ENCODE data around the genes PNRC1, SRSF12, MAP3K7 and MANEA.

DNA sequence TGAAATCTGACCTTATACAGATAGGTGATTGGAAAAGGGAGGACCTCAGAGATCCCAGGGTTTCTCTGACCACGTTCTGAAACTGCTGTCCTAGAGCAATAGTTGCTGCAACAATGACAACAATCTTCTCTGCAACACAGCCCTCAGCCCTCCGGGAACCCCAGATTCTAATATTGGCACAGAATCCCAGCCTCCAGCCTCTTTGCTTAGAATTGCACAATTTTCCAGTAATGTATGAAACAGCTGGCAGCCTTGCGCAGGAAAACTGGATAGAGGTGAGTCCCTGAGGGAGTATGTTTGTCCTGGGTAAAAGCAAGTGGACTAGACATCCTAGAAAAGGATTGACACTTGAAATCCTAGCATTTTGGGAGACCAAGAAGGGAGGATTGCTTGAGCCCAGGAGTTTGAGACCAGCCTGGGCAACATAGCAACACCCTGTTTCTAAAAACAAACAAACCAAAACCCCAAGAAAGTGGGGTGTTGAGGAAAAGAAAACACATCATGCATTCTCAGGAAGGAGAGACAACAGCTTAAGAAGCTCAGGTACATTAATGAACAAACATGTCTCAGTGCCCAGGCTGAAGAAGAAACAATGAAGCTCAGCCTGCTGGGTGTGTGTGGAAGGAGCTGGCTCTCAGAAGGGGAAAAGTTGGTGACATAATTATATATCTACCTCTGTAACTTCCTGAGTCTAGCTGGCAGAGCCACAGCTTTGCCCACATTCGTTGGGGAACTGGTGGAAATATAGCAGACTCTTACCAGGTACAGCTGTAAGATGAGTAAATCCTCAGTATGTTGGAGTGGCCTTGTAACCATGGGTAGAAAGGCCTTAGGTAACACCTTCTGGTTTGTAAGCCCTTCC, 30.2 kb upstream of the PNRC1 start:
- PRO-cap = no peak
- RAMPAGE, long total RNA, 5 experiments = no peak in any of the 5 experiments
- RRBS = no CpG with 5 or more reads among the region's 4 CpGs

DNA sequence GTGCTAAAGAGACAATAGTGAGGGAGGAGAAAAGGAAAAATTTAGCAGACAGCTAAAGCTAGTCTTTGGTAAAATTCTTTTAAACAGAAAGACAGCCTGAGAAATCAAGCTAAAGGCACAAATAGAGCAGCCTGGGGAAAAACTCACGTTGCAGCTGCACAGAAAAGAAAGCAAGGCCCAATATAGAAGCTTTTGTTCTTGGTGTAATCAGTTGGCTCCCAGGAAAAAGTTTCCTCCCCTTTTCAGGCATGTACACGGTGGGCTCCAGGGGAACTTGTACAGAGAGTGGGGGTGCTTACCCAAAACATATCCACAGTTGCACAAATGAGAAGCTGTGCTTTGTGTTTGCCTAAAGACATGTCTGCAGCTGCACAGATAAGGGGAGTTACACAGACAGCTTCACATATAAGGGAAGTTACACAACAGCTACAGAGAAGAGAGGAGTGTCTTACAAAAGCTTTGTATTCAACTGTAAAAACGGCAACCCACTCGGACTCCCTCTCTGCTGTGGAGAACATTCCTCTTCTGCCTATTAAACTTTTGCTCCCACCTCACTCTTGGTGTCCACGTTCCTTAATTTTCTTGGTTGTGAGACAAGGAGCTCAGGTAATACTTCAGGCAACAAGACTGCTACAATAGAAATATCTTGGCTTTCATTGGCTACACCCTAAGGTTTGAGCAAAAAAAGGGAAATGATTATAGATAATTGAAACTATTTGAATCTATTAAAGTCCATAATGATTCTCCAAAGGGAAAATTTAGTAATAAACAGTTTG, 7.5 kb upstream of the PNRC1 start:
- PRO-cap = no peak
- RAMPAGE, long total RNA, 5 experiments = no peak in any of the 5 experiments
- RRBS = no CpG with 5 or more reads among the region's 5 CpGs

GRCh38 chr6:89080181-89081276, at the start of gene PNRC1:
TSS of gene PNRC1 (plus strand) at chr6:89080751.
- PRO-cap = unidirectional peak, minus-strand start at chr6:89080352; bidirectional peak, plus-strand start at chr6:89080777, minus-strand start at chr6:89080578; unidirectional peak, plus-strand start at chr6:89081071; unidirectional peak, plus-strand start at chr6:89081187
- RAMPAGE, long total RNA, 5 experiments = start-site peak on the plus strand in 4 of 5 experiments, at chr6:89080741-89081149 at its widest, 27 to 210 reads per replicate
- RRBS = no CpG with 5 or more reads among the region's 81 CpGs

GRCh38 chr6:89083710-89083983, 3.1 kb downstream of the PNRC1 start:
- PRO-cap = no peak
- RAMPAGE, long total RNA, 5 experiments = start-site peak on the plus strand in 1 of 5 experiments, at chr6:89083814-89084053 at its widest, 92 reads per replicate
- RRBS = no CpG with 5 or more reads among the region's 2 CpGs

- PRO-cap = no peak
- RAMPAGE, long total RNA, 5 experiments = start-site peak on the minus strand in 2 of 5 experiments, at chr6:89117964-89118048 at its widest, 5 to 11 reads per replicate
- RRBS = 2% methylated on average over 66 of the region's 116 CpGs
These were observed at the start of gene SRSF12 for GRCh38 chr6:89117243-89118225. TSS of gene SRSF12 (minus strand) at chr6:89118071.

- PRO-cap = no peak
- RAMPAGE, long total RNA, 5 experiments = no peak in any of the 5 experiments
- RRBS = 17% methylated on average over 5 of the region's 21 CpGs
These were observed 291 bp upstream of the SRSF12 start for GRCh38 chr6:89118226-89118498.

GRCh38 chr6:89164026-89164733, 18.3 kb downstream of the PM20D2 start:
- PRO-cap = no peak
- RAMPAGE, long total RNA, 5 experiments = start-site peak on the plus strand in 1 of 5 experiments, at chr6:89164520-89164662 at its widest, 6 reads per replicate
- RRBS = no CpG with 5 or more reads among the region's 3 CpGs

- PRO-cap = no peak
- RAMPAGE, long total RNA, 5 experiments = no peak in any of the 5 experiments
- RRBS = 50% methylated on average over 1 of the region's 10 CpGs
These were observed 1.1 kb upstream of the RRAGD start for GRCh38 chr6:89412980-89413674.

DNA sequence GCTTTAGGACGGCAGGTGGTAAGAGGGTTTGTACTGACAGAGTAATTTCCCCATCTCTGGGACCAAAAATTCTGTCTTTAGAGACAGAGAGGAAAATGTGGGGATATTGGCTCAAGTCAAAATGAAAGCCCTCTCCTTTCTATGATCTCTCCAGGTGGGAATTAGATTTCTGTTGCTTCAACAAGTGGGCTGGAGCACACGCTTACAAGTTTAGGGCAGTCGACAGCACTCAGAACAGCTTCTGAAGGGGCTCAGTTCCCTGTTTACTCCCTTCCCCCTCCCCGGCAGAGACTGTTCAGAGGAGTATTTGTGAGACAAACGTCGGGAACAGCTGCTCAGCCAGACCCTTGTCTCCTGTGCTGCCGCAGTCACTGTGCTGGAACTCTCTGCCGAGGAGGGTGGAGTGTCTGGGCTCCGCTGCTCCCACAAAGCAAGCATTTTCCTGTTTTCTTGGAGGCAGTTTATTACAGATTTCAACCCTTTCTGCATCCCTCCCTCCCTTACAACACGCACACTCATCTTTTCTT, 76.5 kb downstream of the LYRM2 start:
- PRO-cap = no peak
- RAMPAGE, long total RNA, 5 experiments = no peak in any of the 5 experiments
- RRBS = no CpG with 5 or more reads among the region's 10 CpGs

GRCh38 chr6:89690656-89691030, 52.1 kb upstream of the LYRM2 start:
- PRO-cap = no peak
- RAMPAGE, long total RNA, 5 experiments = start-site peak on the minus strand in 2 of 5 experiments, at chr6:89690707-89690944 at its widest, 10 to 11 reads per replicate
- RRBS = no CpG with 5 or more reads among the region's 3 CpGs

DNA sequence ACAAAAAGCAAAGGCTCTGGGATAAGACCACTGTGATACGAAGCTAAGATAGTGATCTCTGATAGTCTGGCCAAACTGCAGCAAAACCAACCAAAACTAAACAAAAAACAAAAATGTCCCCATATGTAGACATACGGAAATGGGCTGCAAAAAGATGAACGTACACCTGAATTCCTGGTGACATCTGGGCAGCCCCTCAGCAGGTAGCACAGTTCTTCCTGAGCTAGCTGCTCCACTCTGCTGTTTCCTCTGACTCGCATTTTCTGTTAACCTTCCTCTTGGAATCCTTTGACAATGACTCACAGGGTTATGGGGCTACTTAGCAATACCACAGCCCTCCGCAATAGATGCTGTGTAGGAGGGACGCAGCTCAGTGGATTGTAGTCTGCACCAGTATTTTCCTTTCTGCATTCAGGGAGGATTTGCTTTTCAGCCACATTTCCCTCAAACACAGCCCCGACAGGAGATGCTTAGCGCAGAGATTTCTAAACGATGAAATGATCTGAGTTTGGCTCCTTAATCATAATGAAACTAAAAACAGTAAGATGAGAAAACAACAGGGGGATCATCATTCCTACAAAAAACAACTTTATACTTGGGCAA, 12.4 kb downstream of the BACH2 start:
- PRO-cap = bidirectional peak, plus-strand start at position 346 of the sequence, minus-strand start at position 251 of the sequence
- RAMPAGE, long total RNA, 5 experiments = no peak in any of the 5 experiments
- RRBS = no CpG with 5 or more reads among the region's 9 CpGs

DNA sequence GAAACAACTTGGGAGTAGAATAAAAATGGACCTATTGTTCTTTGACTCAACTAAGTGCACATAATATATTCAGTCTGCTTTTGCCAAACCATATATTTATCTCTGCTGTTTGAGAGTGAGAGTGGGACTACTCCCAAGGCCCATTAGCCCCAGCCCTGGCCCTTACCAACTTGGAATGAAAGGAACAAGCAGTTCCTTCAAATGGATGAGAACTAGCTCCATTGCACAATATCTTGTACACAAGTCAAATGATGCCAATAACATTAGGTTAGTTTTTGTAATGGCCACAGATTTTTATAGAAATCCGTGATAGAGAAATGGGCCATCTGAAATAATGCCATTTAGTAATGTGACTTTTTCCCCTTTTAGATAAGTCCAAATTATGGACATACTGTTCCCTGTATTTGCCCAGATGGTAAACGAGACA, 117.0 kb downstream of the MAP3K7 start:
- PRO-cap = no peak
- RAMPAGE, long total RNA, 5 experiments = no peak in any of the 5 experiments
- RRBS = no CpG with 5 or more reads among the region's 2 CpGs

GRCh38 chr6:90536442-90537022, 50.3 kb downstream of the MAP3K7 start:
- PRO-cap = no peak
- RAMPAGE, long total RNA, 5 experiments = no peak in any of the 5 experiments
- RRBS = no CpG with 5 or more reads among the region's 5 CpGs

DNA sequence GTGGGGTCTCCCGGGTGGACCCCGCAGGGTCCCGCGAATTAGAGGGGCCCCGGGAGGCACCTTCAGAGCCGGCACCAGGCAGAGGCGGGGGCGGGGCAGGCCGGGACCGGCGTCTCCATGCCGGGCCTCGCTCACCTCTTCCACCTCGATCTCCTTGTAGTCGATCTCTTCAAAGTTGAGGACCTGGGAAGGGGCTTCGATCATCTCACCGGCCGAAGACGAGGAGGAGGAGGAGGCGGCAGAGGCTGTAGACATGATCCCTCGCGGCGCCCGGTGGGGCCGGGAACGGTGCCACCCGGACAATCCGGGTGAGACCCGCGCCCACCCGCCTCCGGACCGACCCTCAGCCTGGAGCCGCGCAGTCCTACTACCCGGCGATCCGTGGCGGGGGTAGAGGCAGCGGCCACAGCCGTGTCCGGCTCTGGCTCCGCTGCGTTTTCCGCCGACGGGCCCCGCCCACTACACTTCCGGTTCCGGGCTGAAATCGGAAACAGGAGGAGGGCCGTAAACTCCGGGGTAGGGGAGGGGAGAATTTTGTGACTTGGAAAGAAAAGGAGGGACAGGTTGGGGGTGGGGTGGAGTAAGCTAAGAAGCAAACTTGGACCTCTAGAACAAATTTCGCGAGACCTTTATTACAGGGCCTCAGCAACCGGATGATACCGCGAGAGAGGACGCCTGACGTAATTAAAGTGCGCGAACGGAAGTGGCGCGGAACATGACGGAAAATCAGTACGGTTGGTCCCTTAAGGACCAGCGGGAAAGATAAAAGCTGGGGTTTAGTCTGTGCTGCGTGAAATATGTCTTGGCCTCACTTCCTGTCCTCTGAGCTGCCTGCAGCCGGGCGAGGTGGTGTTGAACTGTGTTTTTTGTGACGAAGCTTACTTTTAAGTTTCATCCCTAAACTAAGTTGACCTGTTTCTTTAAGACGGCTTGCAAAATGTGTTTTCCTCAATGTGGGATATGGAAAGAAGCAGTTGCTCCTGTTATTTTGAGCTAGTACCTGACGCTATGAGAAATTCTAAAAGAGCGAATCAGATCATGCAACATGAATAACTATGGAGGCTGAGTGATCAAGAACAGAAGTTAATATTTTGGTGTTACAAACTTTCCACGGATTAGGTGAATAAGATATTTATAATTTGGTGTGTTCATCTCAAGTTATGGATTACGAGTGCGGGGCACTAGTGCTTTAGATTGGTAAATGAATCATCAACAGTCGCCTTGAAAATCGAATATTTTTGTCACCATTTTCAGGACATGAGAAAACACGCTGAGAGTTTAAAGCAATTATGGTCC, at the start of gene MAP3K7:
Gene MAP3K7, minus strand, starts transcription at position 444 of the 1,296 bp plus-strand sequence.
- PRO-cap = bidirectional peak, plus-strand start at position 709 of the sequence, minus-strand start at position 439 of the sequence
- RAMPAGE, long total RNA, 5 experiments = start-site peak on the minus strand in 5 of 5 experiments, centred at positions 282 to 435 of the sequence, 29 to 905 reads per replicate
- RRBS = 2% methylated on average over 36 of the region's 81 CpGs

- PRO-cap = unidirectional peak, minus-strand start at chr6:93418846
- RAMPAGE, long total RNA, 5 experiments = no peak in any of the 5 experiments
- RRBS = 7% methylated on average over 13 of the region's 81 CpGs
These were observed 686 bp downstream of the EPHA7 start for GRCh38 chr6:93418518-93419227.

DNA sequence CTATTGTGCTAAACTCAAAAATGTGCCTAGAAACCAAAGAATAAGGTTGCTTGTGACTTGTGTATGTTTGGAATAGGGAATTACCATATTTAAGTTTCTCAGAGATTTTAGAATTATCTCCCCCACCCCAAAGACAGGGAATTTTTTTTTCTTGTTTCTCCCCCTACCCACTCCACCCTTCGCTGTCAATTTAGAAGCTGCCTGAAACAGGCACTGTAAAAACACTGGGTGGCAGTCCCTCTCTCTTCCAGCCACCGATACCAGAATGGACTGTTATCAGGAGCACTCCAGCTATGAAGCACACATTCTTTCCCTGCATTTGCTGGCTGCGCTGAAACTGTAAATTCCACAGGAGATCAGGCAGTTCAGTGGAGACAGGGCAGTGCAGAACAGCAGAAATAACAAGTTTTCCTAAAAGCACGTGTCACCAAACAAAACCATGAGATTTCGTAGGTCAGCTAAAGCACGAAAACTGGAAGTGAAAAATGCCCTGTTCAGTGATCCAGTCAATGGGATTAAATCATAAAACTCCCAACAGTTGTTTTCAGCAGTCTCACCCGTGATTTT, 359.7 kb upstream of the EPHA7 start:
- PRO-cap = no peak
- RAMPAGE, long total RNA, 5 experiments = no peak in any of the 5 experiments
- RRBS = no CpG with 5 or more reads among the region's 7 CpGs

GRCh38 chr6:95574688-95575300, 2.5 kb upstream of the MANEA start:
- PRO-cap = no peak
- RAMPAGE, long total RNA, 5 experiments = start-site peak on the minus strand in 1 of 5 experiments, at chr6:95574740-95575150 at its widest, 11 reads per replicate

- PRO-cap = no peak
- RAMPAGE, long total RNA, 5 experiments = no peak in any of the 5 experiments
- RRBS = no CpG with 5 or more reads among the region's 4 CpGs
These were observed 1.1 kb upstream of the MANEA start for GRCh38 chr6:95576316-95576638.

DNA sequence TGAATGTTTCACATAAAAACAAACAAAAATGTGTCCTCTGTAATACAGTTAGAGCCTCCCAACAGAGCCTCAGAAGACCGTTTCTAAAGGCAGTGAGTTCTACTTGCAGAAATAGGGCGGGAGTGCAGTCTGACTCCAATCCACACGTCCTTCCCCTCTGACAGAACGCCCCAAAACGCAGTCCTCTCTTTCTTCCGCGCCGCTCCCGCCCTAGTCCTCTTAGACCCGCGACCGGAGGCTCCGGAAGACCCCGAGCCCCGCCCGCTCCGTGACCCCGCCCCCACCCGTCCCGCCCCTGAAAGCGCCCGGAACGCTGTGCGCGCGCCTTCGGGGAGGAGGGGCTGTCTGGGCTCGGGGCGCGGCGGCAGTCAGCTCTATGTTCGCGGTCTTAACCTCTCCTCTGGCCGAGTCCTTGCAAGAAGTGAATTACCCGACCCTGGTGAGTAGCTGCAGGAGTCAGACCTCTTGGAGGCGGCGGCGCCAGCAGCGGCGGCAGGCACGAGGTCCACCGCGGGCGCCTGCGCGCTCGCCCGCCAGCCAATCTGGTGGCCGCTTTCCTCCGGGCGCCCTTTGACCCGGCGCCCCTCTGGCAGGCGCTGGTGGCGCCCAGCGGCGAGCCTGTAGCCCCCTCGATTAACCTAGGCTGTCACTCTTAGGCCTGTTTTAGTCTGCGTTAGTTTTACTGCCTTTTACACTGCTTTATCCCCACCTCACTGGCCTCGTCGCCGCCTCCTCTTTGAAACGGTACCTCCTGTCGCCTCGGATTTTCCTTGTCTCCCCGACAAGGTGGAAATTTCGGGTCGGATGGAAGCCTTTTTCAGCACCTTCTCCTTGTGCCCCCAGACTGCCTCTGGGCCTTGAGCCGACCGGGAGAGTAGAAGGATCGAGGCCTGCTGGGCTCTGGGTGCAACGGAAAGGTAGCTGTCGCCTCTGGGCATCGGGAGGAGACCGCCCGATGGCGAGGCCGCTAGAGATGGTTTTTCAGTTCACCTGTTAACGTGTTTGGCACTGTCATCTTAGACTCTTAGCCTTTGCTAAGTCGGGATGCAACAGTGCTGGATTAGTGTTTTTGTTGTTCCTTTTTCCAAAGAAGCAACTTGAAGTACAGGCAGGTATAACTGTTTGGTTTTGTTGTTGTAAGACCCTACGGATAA, at the start of gene MANEA:
Gene MANEA, plus strand, starts transcription at position 336 of the 1,154 bp plus-strand sequence.
- PRO-cap = bidirectional peak, plus-strand start at position 344 of the sequence, minus-strand start at position 219 of the sequence; bidirectional peak, plus-strand start at position 417 of the sequence, minus-strand start at position 423 of the sequence
- RAMPAGE, long total RNA, 5 experiments = start-site peak on the plus strand in 5 of 5 experiments, centred at positions 315 to 356 of the sequence, 11 to 168 reads per replicate; start-site peak on the minus strand in 4 of 5 experiments, centred at positions 204 to 236 of the sequence, 14 to 136 reads per replicate
- RRBS = no CpG with 5 or more reads among the region's 81 CpGs

DNA sequence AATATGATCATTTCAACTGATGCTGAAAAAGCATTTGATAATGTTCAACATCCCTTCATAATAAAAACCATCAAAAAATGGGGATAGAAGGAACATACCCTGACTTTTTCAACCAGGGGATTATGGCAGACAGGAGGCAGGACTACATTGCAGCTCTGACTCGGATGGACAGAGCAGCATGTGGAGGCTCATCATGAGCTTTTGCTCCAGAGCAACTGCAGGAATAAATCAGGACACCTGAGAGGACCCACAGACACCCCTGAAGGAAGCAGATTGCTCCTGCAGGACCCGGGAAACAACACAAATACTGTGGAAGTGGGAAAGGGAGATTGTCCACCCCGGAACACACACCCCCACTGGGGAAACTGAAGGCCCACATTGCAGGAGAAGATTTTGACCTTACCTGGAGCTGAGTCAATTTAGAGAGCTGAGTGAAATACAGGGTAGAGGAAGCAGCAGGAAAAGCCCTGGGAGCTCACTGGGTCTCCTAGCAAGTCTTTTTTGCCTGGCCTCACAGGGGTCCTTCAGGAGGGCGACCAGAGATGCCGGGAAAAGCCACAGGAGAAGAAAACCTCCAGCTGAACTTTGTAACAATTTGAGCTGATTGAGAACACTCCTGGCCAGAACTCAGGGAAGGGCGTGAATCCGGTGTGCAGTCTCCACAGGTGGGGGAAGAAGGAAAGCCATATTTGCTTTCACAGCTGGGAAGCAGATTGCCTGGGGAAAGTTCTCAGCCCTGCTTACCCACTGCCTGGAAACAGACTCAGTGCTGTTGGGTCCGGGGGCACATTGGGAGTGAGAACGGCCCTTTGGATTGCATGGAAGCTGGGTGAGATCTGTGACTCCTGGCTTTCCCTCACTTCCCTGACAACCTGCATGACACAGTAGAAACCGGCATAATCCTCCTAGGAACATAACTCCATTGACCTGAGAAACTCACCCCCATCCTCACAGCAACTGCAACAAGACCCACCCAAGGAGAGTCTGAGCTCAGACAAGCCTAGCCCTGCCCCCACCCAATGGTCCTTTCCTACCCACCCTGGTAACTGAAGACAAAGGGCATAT, 130.8 kb downstream of the FHL5 start:
- PRO-cap = no peak
- RAMPAGE, long total RNA, 5 experiments = no peak in any of the 5 experiments
- RRBS = 73% methylated on average over 6 of the region's 10 CpGs